ENCODE results near the genes RGS12 and MSX1.

DNA sequence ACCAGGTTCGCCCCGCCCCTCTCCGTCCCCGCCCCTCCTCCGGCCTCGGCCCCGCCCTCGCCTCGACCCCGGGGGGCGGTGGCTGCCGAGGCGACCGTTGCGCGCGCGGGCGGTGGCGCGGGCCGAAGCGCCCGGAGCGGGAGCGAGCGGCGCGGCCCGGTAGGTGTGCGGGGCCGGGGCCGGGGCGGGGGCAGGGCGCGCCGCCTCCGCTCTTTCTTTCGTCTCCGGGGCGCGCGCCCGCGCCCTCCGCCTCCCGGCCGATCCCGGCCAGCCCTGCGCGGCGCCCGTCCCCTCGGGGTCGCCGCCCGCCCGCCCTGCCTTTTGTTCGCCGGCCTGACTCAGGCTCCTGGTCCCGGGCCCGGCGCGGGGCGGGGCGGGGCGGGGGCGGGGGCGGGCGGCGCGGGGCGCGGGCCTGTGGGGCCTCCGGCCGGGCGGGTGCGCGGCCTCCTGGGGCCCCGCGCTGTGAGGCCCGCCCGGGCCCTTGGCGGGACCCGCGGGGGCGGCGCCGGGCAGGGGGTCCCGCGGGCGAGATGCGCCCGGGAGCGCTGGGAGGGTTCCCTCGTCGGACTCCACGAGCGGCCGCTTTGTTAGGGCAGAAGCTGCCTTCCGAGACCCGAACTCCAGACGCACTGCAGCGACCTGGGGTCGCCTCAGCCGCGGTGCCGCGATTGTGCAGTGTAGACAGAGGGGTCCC is at the start of gene RGS12:
Gene RGS12 (plus strand): TSS at position 81 of the 694 bp plus-strand sequence.
- PRO-cap, 5 experiments = peak in 5 of 5 experiments; most common plus-strand start position 118 of the sequence (in 5); most common minus-strand start position 323 of the sequence (in 5)
- RAMPAGE, long total RNA, 2 experiments = no peak in any of the 2 experiments
- RRBS = 1% methylated on average over 50 of the region's 109 CpGs

DNA sequence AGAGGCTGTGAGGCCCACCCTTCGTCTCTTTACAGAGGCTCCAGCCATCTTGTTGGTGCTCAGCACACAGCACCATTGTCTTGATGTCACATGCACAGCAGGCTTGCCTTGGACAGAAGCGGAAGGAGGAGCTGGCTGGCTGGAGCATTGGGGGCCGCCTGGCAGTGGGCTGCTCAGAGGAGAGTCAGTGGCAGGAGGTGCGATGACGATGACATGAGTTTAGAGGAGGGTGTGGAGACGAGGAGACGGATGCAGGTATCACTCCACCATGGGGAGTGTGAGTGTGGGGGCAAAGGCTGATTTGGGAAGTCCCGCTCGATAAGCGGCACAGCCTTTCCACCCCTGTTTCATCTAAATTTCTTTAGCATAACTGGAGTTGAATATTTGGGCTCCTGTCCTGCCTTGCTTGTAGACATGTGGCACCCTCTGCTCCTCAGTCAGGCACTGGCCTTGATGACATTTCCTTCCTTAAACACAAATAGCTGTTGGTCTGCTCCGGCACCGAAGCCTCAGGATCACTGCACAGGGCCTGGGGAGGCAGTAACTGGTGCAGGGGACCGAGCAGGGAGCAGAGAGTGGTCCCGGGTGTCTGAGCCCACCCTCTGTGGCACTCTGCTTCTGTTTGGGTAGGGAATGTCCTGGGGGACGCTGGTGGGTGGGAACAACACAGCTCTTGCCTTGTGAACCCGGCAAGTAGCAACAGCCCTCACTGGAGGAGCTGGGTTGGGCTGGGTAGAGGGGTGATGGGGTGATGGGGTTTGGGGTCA is 13.5 kb downstream of the RGS12 start:
- PRO-cap, 5 experiments = no peak in any of the 5 experiments
- RAMPAGE, long total RNA, 2 experiments = no peak in any of the 2 experiments
- RRBS = 74% methylated on average over 5 of the region's 16 CpGs

GRCh38 chr4:3362298-3362824 is 69.5 kb downstream of the RGS12 start:
- PRO-cap, 5 experiments = no peak in any of the 5 experiments
- RAMPAGE, long total RNA, 2 experiments = no peak in any of the 2 experiments
- RRBS = no CpG with 5 or more reads among the region's 7 CpGs

GRCh38 chr4:3390016-3390719 is 51.6 kb upstream of the HGFAC start:
- PRO-cap, 5 experiments = no peak in any of the 5 experiments
- RAMPAGE, long total RNA, 2 experiments = no peak in any of the 2 experiments
- RRBS = no CpG with 5 or more reads among the region's 26 CpGs

- PRO-cap, 5 experiments = peak in 1 of 5 experiments; most common plus-strand start chr4:3410698 (in 1); most common minus-strand start chr4:3410575 (in 1)
- RAMPAGE, long total RNA, 2 experiments = no peak in any of the 2 experiments
- RRBS = no CpG with 5 or more reads among the region's 14 CpGs
These were observed 31.3 kb upstream of the HGFAC start for GRCh38 chr4:3410464-3410956.

DNA sequence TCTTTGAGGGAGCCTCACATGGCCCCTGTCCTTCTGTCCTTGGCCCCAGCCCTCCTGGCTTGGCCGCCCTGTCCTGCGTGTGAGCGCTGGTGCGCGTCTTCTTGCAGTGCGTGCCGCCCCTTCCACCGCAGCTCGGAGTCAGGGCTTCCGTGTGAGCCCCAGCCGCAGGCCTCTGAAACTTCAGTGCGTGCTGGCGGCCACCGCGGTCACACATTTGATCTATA is 30.1 kb upstream of the HGFAC start:
- PRO-cap, 5 experiments = no peak in any of the 5 experiments
- RAMPAGE, long total RNA, 2 experiments = no peak in any of the 2 experiments
- RRBS = no CpG with 5 or more reads among the region's 15 CpGs

- PRO-cap, 5 experiments = no peak in any of the 5 experiments
- RAMPAGE, long total RNA, 2 experiments = no peak in any of the 2 experiments
- RRBS = 67% methylated on average over 4 of the region's 20 CpGs
These were observed 108.3 kb upstream of the LRPAP1 start for GRCh38 chr4:3640353-3641146.

DNA sequence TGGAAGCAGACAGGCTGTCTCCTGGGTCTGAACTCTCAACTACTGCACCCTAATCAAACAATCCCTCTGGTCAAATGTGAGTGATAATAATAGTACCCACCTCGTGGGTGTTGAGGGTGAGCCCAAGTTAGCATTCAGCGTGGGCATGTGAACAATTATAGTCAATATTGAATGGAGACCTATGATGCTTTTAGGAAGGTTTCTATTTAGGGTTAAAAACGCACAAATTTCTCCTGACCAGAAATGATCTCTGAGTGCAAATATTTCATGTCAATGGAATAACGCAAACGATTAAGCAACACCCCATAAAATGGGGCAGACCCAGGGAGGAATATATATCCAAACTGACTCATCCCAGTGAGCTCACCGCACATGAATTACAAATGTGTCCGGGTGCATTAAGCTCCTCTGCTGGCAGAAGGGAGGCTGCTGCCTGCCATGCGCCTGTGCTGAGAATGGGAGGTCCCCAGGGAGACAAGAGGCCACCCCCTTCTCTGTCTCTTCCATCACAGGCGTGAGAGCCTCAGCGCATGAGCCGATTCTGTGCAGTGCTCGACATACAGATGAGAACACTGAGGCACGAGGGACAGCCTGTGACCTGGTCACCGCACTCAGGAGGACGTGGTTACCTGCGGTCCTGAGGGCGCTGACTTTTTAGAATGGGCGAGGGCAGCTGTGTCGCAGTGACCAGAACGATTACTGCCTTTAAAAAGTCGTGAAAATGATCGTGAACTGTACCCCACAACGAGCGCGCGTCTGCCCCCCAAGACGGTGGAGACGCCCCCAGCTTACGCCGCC is 188.3 kb downstream of the ADRA2C start:
- PRO-cap, 5 experiments = no peak in any of the 5 experiments
- RAMPAGE, long total RNA, 2 experiments = no peak in any of the 2 experiments
- RRBS = no CpG with 5 or more reads among the region's 30 CpGs

DNA sequence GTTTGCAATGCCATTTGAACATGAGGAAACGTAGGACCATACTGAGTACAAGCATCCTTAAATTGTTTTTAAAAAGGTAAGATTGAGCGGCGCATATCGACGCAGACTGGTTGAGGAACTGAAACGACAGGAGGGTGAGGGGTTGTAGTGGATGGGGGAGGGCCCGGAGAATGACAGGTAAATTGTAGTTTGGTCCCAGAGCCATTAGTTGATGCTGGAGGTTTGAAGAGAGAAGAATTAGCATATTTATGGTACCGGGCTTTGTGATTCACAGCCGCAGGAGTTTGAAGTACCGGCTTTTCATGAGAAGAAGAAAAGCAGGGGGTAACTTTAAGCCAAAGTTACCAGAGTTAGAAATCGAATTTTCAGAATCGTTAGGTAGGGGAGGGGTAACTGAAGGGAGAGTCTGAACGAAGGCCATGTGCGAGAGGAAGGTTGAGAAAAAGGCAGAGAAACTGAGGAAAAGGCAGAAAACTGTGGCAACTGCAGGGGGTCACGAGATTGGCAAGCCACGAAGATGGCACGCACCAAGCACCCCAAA is 179.4 kb downstream of the OTOP1 start:
- PRO-cap, 5 experiments = no peak in any of the 5 experiments
- RAMPAGE, long total RNA, 2 experiments = no peak in any of the 2 experiments
- RRBS = 54% methylated on average over 1 of the region's 17 CpGs

DNA sequence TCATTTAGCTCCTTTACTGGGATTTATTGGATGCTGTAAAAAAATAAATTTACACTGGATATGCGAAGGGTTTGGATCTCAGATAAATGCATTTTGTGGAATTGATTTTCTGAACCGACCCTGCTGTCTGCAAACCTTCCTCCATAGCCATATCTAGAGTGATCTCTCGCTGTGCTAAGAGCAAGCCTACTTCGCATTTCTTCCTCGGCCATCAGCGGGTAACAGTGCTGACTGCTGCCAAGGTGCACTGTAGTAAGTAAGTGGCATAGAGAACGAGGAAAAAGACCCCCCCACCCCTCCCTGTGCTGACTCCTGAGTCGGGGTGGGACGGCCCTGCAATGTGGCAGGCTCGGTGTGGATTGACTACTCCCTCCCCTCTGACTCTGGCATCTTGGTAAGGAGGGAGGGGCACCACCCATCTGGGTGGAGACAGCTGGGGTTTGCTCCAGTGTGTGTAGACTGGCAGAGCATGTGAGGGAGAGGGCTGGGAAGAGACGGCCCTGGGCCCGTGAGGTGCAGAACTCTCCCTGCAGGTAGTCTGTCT is 30.8 kb downstream of the NSG1 start:
- PRO-cap, 5 experiments = no peak in any of the 5 experiments
- RAMPAGE, long total RNA, 2 experiments = no peak in any of the 2 experiments
- RRBS = no CpG with 5 or more reads among the region's 12 CpGs

DNA sequence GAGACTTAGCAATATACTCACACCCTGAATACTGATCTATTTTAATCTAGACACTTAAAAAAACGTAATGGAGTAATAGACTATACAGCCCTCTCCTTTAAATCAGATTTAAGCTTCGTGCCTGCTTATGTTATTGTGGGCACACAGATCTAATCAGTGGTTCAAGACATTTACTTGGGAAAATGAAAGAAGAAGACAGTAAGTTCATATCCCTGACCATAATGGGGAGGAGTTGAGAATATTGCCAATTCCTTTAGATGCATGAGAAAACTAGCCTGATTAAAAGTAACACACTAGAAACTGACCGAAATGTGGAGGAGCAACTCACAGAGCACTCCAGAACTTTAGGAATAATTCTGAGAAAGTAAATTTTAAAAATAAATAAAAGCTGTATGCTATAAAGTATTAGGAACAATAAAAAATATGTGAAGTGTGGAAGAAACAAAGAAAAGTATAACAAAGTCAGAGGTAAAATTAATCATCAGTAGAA is 19.5 kb downstream of the STX18 start:
- PRO-cap, 5 experiments = no peak in any of the 5 experiments
- RAMPAGE, long total RNA, 2 experiments = no peak in any of the 2 experiments
- RRBS = no CpG with 5 or more reads among the region's 3 CpGs

DNA sequence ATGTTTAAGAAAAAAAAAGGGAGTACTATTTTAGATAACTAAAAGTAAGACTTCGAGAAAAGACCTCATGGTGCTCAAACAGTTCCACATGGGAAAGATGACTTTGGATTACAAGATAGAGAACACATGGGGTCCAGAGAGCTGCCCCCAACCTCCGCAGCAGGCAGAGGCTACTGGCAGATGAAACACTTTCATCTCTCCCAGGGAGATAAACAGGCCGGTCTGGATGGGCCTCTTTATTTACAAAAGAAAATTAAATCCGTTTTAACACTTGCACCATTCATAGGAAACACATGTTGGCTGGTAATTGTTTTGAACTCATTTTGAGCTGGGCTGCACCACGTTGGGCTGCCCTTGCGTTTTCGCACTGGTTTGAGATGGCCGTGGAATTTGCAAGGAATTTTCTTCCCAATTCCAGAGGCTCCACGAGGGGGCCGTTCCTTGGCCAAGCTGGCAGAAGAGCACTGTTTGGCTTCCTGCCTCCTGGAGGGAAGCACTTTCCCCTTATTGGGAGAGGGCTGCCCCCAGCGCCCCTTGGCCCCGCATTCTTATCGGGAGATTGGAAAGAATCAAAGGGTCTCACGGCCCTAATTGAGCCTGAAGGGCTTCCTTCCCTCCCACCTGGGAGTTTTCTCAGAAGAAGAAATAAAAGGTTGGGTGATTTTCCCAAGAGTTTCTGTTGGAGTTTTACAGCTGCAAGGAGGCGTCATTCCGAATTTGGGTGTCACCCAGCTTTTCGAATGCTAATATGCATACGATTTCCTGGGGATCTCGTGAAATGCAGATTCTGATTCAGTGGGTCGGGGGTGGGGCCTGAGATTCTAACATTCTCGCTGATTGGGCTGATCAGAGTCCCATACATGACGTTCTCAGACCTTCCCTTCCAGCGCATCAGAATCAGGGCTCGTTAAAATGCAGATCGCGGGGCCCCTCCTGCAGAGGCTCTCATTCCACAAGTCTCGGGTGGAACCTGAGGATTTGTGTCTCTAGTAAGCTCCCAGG is 125.5 kb upstream of the STX18 start:
- PRO-cap, 5 experiments = no peak in any of the 5 experiments
- RAMPAGE, long total RNA, 2 experiments = no peak in any of the 2 experiments
- RRBS = no CpG with 5 or more reads among the region's 27 CpGs

DNA sequence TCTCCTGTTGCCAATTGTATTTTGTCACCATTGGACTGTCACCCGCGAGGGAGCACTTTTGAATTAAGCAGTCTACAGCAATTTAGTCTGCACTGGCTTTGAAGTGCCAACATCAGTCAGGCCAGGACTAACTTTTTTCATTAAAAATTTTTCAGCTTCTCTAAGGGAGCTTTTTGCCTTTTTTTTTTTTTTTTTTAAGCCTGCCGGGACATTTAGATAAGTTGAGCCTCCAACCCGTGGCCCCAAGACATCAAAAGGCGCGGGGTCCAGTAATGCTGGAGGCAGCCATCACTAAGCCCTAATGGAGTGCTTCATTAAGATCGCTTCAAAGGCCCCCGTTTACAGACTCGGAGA is 98.2 kb upstream of the MSX1 start:
- PRO-cap, 5 experiments = no peak in any of the 5 experiments
- RAMPAGE, long total RNA, 2 experiments = no peak in any of the 2 experiments
- RRBS = no CpG with 5 or more reads among the region's 9 CpGs

DNA sequence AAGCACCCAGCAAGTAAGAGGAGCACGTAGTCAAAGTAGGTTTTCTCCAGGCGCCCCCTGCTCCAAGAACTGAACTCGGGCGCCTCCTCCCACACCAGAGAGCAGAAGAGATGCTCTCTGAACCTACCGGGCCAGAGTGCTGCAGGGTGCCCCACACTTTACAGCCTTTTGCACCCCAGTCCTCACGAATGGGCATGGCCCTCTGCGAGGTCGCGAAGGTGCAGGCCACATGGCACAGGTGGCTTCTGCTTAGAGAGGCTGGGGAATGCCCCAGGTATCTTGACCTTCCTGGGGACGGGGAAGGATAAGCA is 8.1 kb upstream of the MSX1 start:
- PRO-cap, 5 experiments = no peak in any of the 5 experiments
- RAMPAGE, long total RNA, 2 experiments = no peak in any of the 2 experiments
- RRBS = no CpG with 5 or more reads among the region's 10 CpGs

GRCh38 chr4:4859127-4859815 is at the start of gene MSX1:
Gene MSX1, plus strand, starts transcription at chr4:4859665.
- PRO-cap, 5 experiments = peak in 5 of 5 experiments; most common plus-strand start chr4:4859665 (in 5)
- RAMPAGE, long total RNA, 2 experiments = no peak in any of the 2 experiments
- RRBS = 2% methylated on average over 29 of the region's 50 CpGs

GRCh38 chr4:4861134-4861546 is 1.7 kb downstream of the MSX1 start:
- PRO-cap, 5 experiments = peak in 1 of 5 experiments; most common minus-strand start chr4:4861254 (in 1)
- RAMPAGE, long total RNA, 2 experiments = no peak in any of the 2 experiments
- RRBS = 13% methylated on average over 11 of the region's 23 CpGs

DNA sequence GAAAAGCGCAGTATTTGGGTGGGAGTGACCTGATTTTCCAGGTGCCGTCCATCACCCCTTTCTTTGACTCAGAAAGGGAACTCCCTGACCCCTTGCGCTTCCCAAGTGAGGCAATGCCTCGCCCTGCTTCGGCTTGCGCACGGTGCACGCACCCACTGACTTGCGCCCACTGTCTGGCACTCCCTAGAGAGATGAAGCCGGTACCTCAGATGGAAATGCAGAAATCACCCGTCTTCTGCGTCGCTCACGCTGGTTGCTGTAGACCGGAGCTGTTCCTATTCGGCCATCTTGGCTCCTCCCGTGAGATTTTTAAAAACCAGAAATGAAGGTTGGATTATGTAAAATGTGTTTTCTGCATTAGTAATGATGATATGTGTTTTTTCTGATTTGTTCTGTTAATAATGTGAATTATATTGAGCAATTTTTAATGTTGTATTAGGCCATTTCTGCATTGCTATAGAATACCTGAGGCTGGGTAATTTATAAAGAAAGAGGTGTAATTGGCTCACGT is 59.6 kb downstream of the CYTL1 start:
- PRO-cap, 5 experiments = no peak in any of the 5 experiments
- RAMPAGE, long total RNA, 2 experiments = no peak in any of the 2 experiments
- RRBS = no CpG with 5 or more reads among the region's 18 CpGs

GRCh38 chr4:5050619-5050818 is 761 bp upstream of the STK32B start:
- PRO-cap, 5 experiments = no peak in any of the 5 experiments
- RAMPAGE, long total RNA, 2 experiments = no peak in any of the 2 experiments
- RRBS = no CpG with 5 or more reads among the region's 15 CpGs

DNA sequence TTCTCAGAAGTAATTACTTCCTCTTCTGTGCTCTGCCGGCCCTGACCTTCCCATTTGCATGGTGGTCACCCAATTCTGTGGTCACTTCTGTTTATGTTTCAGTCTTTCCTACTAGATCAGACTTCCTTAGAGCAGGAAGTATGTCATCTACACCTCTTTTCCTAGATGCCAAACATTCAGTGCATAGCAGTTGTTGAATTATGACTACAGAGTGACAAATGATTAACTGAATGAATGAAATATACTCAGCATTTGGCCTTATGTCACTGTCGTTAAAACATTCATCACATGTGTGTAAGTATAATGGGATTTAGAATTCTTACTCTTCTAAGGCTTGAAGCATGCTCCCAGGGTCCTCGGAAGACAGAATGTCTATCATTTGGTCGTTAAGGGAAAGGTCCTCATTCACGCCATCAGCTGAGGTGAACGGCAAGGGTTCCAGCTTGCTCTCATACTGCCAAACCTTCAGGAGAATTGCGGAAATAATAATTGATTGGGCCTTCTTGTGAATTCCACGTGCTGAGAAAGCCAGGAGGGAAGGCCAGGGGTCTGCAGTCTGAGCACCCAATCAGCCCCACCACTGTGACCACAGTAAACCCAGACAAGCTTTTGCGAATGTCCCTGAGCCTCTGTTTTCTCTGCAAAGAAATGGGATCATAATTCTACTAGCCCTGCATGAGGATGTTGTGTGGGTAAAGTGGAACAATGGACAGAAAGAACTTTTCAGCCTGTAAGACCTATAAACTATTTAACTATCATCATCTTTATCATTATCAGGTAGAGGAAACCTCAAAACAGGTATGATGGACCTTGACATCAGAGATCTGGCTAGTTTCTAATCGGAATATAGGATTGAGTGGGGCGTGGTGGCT is 45.3 kb downstream of the EVC2 start:
- PRO-cap, 5 experiments = no peak in any of the 5 experiments
- RAMPAGE, long total RNA, 2 experiments = no peak in any of the 2 experiments
- RRBS = no CpG with 5 or more reads among the region's 11 CpGs

DNA sequence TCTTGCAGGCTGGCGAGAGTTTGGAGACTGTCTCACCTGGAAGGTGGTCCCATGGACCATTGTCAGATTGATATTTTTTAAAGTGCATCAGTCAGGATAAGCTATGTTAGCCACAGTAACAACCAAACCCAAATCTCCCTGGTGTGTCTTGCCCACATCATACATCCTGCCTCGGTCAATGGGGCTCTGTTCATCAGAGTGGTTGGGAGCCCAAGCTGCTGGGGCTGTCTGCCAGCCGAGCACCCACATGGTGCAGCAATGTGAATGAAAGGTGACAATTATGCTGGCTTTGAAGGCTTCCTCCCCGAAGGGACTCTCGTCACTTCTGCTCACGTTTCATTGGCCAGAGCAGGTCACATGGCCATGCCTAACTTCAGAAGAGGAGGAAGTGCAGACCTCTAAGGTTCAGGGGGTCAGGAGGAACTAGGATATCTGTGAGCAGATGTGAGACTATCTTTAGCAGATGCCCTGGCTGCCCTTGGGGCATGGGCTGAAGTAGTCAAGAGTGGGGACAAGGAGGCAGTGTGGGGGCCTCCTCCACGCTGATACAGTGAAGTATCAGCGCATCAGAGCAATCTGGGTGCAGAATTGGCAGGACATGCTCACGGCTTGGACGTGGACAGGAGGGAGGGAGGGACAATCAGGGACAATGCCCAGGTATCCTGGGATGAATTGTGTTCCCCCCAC is 1.3 kb upstream of the JAKMIP1 start:
- PRO-cap, 5 experiments = no peak in any of the 5 experiments
- RAMPAGE, long total RNA, 2 experiments = no peak in any of the 2 experiments
- RRBS = no CpG with 5 or more reads among the region's 10 CpGs

Measured in liver (tissue), 9 donors.